HEK293 (cell line): ENCODE results near the gene MAN2B2.

- PRO-cap: no peak
- RRBS, 2 experiments: no CpG with 5 or more reads among the region's 20 CpGs
These were observed 58.1 kb upstream of the ADRA2C start for GRCh38 chr4:3707898-3708641.

DNA sequence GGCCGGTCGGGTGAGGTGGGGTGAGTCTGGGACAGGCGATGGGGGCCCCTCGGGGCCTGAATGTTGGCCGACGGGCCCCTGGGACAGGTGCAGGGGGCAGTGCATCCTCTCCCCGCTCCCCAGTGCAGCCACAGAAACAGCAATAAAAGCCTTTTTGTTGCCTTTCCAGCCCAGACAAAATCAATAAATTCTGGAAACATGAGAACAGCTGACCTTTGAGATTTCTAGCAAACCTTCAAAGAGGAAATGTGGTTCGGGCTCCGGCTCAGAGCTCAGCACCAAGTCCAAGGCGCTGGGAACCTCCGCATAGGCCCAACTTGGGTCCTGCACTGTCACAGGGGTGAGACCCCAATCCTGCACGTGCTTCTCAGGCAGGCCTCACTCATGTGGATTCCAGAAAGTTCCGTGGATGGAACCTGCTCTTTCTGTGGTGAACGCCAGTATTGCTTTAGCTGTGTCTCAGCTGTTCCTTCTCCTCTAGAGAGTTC is 18.5 kb downstream of the ADRA2C start:
- PRO-cap: no peak
- RRBS, 2 experiments: no CpG with 5 or more reads among the region's 14 CpGs

DNA sequence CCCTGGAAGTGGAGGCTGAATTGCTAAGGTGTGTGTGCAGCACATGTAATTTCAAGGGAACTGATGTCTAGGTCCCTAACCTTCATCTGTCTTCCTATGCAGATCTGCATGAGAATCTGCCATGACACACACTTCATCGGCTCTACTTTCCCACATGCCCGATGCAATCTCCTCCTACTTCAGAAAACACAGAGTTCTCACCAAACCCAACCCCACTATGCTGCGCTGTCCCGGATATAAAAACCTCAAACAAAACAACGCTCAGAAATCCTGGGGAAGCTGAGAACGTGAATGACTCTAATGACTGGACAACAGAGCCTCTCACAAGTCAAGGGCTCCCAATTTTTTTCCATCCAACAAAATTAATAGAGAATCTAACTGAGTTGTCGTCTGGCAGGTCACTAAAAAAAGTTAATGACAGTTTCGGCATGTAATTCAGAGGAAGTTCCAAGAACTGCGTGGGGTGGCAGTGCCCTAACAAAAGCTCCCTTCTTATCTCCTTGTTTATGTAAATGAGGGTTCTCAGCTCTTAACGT is 39.1 kb downstream of the STX18 start:
- PRO-cap: no peak
- RRBS, 2 experiments: no CpG with 5 or more reads among the region's 10 CpGs

- PRO-cap: no peak
- RRBS, 2 experiments: no CpG with 5 or more reads among the region's 6 CpGs
These were observed 17.6 kb downstream of the STX18 start for GRCh38 chr4:4524091-4524884.

- PRO-cap: no peak
- RRBS, 2 experiments: no CpG with 5 or more reads among the region's 27 CpGs
These were observed 125.5 kb upstream of the STX18 start for GRCh38 chr4:4667045-4668046.

DNA sequence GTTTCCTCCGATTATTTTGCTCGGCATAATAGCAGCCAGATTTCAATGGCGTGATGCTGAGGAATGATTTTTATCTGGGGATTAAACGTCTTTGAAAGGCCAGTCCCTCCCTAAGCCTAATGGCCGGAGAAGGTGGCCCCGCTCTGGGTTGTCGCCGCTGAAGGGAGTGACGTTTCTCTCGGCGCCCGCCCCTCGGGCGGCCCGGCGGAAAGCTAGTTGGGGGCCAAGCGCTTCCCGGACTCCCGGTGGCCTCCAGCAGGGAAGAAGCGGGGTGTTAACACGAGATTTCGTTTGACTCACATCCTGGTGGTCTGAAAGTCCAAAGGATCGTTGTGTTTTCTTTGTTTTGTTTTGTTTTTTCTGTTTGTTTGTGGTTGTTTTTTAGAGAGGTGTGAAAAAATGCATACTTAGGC is 1.7 kb downstream of the MSX1 start:
- PRO-cap: bidirectional peak, plus-strand start at position 178 of the sequence, minus-strand start at position 145 of the sequence
- RRBS, 2 experiments: 3 to 12% methylated on average over 11 of the region's 23 CpGs

GRCh38 chr4:5032951-5033921 is 14.0 kb upstream of the CYTL1 start:
- PRO-cap: no peak
- RRBS, 2 experiments: no CpG with 5 or more reads among the region's 18 CpGs

DNA sequence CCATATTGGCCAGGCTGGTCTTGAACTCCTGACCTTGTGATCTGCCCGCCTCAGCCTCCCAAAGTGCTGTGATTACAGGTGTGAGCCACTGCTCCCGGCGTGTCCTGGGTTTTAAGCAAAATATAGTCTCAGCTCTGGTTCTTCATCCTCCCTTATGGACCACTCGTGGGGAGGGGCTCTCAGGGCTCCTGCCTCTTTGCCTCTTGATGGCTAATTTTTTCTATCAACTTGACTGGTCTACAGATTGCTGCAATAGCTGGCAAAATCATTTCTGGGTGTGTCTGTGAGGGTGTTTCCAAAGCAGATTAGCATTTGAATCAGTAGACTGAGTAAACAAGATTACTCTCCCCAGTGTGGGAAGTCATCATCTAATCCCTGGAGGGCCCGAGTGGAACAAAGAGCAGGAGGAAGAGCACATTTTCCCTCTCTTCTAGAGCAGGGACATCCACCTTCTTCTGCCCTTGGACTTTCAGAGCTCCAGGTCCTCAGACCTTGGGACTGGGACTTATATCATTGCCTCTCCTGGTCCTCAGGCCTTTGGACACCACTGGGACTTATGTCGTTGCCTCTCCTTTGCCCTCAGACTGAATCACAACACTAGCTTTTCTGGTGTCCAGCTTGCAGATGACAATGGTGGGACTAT is 153.5 kb downstream of the STK32B start:
- PRO-cap: no peak
- RRBS, 2 experiments: no CpG with 5 or more reads among the region's 6 CpGs

GRCh38 chr4:5526028-5526450 is 182.3 kb downstream of the EVC2 start:
- PRO-cap: no peak
- RRBS, 2 experiments: no CpG with 5 or more reads among the region's 2 CpGs

GRCh38 chr4:5709966-5710730 is 853 bp upstream of the EVC start:
- PRO-cap: no peak
- RRBS, 2 experiments: no CpG with 5 or more reads among the region's 4 CpGs

- PRO-cap: no peak
- RRBS, 2 experiments: 84 to 94% methylated on average over 3 to 4 of the region's 15 CpGs
These were observed 22.1 kb downstream of the CRMP1 start for GRCh38 chr4:5870671-5871270.

DNA sequence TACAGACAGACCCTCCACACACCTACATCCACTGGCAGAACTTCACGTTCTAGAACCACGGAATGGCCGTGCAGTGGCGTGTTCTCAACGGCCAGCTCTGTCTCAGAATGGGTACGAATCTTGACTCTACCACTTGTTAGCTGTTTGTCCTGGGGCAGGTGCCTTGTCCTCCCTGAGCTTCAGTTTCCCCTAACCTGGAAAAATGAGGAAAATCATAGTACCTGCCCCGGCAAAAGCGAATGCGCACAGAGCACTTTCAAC is 61.8 kb downstream of the JAKMIP1 start:
- PRO-cap: no peak
- RRBS, 2 experiments: no CpG with 5 or more reads among the region's 9 CpGs

DNA sequence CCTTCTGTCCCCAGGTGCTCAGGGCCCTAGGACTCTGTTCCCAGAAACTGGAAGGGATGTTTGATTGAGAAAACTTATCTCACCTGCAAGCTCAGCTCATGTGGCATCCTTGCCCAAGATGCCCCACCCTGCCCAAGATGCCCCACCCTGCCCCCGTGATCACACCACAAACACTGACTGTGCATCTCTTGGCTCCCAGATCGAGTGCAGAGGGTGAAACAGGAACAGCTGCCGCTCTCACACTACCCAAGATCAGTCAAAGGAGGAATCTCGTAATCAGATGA is 27.8 kb downstream of the JAKMIP1 start:
- PRO-cap: no peak
- RRBS, 2 experiments: no CpG with 5 or more reads among the region's 4 CpGs

DNA sequence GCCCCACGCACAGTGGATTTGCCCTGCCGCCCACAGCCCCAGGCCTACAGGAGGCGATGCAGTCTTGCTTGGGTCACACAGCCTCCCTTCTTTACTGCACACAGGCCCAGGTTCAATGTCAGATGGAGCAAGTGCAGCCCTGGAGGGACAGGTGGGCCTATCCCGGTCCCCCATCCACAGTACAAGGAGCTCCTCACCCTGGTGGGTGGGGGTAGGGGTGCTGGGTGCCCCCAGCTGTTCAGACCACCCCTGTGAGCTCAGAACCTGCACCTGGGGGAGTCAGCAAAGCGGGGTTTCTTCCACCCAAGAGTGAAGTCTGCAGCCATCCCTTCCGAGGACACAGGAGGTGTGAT is 87.8 kb downstream of the WFS1 start:
- PRO-cap: no peak
- RRBS, 2 experiments: no CpG with 5 or more reads among the region's 6 CpGs

DNA sequence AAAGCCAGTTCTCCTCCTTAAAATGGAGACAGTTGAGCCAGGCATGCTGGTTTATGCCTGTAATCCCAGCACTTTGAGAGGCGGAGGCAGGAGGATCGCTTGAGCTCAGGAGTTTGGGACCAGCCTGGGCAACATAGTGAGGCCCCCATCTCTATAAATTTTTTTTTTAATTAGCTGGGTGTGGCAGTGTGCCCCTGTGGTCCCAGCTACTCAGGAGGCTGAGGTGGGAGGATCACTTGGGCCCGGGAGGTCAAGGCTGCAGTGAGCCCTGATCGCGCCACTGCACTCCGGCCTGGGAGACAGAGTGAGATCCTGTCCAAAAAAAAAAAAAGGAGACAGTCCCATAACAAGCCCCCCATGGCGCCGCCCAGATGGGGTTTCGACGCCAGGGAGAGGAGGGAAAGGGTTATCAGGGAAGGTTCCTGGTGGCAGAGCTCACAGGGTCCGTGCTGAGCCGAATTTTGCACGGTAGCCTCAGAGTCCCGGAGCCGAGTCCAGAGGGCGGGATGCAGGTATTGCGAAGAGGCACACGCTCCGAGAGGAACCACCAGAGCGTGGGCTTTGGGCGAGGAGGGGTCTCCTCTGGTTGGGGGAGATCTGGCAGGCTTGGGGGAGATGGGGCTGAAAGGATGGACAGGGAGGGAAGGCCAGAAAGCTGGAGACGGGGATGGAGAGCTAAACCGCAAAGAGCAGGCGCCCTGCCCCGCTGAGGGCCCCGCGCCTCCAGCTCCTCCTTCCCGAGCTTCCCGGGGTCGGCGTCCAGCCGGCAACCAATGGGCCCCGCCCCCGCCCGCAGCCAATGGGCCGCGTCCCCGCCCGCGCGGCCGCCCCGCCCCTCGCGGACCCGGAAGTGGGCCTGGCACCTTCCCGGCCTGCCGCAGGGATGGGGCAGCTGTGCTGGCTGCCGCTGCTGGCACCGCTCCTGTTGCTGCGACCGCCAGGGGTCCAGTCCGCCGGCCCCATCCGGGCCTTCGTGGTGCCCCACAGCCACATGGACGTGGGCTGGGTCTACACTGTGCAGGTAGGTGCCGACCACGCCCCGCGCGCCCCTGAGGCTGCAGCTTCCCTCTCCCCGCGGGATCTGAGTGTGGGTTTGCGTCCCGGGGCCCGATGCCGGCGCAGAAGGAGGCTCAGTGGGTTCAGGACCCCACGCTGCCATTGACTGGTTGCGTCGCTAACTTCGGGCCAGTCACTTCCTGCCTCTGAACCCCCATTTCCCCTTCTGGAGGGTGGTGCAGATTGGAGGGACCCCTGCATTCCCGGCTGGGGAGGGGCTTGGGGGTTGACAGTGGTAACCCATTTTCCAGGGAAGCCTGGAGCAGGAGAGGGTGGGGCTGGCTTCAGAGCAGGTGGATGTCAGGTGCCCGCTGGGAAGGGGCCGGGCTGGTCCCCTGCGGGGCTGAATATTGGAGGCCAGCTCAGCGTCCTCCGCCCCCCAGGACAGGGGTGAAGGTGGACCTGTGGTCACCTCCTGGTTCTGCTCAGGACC is at the start of gene MAN2B2:
MAN2B2 (plus strand) TSS at position 862 of the 1,489 bp plus-strand sequence.
- PRO-cap: bidirectional peak, plus-strand start at position 875 of the sequence, minus-strand start at position 736 of the sequence
- RRBS, 2 experiments: under 1 to 2% methylated on average over 19 of the region's 79 CpGs

GRCh38 chr4:6576312-6576979 is 1.5 kb downstream of the MAN2B2 start:
- PRO-cap: no peak
- RRBS, 2 experiments: no CpG with 5 or more reads among the region's 20 CpGs

DNA sequence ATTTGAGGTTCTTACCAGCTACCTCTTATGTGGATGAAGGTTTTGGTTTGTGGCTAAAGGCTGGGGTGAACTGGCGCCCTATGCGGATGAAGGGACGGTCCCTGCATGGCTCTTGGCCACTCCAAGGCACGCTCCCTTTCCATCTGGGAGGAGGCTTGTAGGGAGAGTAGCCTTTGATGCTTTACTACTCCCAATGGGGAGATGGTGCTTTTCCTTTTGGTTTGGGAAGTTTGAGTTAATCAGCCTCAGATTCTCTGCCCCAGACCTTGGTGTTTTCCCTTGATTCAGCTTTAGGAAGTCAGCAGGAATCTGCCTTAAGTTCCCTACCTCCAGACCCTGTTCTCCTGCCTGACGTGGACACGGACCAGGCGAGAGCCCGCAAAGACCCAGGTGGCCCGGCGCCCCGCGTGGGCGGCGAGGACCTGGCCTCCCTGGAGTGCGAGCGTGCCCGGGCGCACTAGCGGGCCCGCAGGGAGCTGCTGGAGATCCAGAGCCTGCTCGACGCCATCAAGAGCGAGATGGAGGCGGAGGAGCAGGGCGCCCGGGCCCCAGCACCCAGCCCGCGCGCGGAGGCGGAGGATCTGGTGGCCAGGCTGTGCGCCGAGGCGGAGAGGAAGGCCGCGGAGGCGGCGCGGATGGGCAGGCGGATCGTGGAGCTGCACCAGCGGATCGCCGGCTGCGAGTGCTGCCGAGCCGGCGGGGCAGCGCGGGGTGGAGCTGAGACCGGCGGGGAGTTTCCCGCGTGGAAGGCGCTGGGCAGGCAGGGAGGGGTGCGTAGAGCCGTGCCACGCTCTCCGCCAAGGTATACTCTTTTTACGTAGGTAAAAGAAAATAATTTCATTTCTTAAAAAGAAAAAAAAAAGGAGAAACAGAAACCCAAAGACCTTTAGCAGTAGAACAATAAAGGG is 15.3 kb upstream of the ENSG00000170846 start:
- PRO-cap: no peak
- RRBS, 2 experiments: 89 to 97% methylated on average over 6 of the region's 60 CpGs

DNA sequence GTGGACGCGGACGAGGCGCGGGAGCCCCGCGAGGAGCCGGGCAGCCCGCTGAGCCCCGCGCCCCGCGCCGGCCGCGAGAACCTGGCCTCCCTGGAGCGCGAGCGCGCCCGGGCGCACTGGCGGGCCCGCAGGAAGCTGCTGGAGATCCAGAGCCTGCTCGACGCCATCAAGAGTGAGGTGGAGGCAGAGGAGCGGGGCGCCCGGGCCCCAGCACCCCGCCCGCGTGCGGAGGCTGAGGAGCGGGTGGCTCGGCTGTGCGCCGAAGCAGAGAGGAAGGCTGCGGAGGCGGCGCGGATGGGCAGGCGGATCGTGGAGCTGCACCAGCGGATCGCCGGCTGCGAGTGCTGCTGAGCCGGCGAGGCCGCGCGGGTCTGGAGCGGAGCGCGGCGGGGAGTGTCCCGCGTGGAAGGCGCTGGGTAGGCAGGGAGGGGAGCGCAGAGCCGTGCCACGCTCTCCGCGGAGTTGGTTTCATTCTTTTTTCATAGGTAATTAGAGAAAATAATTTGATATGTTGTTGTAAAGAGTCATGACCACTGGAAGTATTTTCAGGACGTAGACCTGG is 428 bp downstream of the ENSG00000170846 start:
- PRO-cap: bidirectional peak, plus-strand start at position 267 of the sequence, minus-strand start at position 174 of the sequence
- RRBS, 2 experiments: under 1 to 1% methylated on average over 14 of the region's 65 CpGs

GRCh38 chr4:6692800-6693183 is 886 bp upstream of the S100P start:
- PRO-cap: no peak
- RRBS, 2 experiments: no CpG with 5 or more reads among the region's 2 CpGs

- PRO-cap: no peak
- RRBS, 2 experiments: no CpG with 5 or more reads among the region's 4 CpGs
These were observed 37.2 kb downstream of the KIAA0232 start for GRCh38 chr4:6819572-6820193.